Bronchus (tissue), 1 donor: ENCODE results near the gene NETO2.

- PRO-cap: no peak
These were observed 5.4 kb upstream of the TGFB1I1 start for GRCh38 chr16:31466296-31467133.

DNA sequence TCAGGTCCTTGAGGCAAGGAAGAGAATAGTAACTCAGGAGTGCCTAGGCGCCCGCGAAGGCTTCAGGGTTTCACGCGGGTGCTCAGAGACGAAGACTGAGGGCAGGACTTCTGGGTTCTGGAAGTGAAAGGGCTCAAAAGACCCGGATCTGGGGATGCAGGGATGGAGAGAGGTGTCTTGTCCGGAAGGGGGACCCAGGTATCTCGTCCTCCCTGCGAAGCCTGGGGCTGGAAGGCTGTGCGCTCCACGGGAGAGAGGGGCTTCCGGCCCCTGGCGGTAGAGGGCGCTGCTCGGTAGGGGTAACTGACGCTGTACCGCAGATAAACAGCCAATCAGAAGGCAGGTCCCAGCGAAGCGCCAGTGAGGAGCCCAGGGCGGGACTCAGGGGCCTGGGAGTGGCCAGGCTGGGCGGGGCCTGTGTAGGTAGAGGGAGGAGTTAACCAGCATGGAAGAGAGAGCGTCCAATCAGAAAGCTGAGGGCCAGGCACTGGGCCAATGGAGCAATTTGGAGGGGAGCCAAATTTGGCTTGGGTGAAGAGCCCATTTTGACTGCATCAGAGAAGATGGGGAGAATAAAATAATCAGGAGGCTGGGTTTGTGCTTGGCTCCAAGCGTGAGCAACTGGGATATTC is 802 bp downstream of the TGFB1I1 start:
- PRO-cap: unidirectional peak, minus-strand start at position 223 of the sequence

DNA sequence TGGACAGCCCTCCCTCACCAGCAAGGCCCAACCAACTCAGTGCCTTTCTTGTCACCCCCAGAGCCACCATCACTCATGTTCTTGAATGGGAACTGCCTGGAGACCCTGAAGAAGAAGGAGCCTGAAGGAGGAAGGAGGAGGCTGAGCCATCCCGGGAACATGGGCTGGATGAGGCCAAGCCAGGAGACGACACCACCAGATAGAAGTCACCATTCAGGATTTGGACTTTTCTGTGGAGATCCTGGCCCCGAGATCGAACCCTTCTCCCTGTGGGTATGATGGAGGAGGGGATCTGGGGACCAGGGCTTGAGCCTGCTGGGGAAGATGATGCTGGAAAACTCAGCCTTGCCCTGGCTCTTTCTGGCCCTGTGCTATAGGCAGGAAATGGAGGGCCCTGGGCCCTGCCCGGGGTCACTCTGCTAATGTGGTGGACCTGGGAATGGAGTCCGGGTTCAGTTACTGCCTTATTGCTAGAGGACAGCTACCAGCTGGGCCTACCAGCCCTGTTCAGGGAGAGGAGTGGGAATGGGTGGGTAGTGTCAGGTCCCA is 9.9 kb upstream of the KRBOX5 start:
- PRO-cap: no peak

- PRO-cap: unidirectional peak, minus-strand start at chr16:31837155
These were observed 36.7 kb upstream of the ZNF267 start for GRCh38 chr16:31836865-31837388.

DNA sequence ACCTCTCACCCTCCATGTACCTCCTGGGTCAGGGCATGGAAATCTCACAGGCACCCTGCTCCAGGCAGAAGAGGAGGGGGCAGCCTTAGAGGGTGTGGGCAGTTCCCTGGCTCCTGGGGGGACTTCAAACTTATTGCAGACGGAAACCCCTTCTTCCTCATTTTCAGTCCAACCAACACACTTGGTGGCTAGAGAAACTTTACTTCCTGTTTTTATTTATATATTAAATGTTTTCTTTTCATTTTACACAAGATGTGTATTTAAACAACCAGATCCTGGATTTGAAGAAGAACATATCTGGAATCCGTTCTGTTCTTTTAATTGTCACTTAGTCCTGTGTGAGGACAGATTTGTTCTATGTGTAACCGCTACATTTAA is 3.6 kb upstream of the ZNF267 start:
- PRO-cap: no peak

- PRO-cap: no peak
These were observed 138 bp downstream of the TP53TG3 start for GRCh38 chr16:32675927-32676127.

GRCh38 chr16:46711186-46711488 is 21.7 kb downstream of the ORC6 start:
- PRO-cap: no peak

DNA sequence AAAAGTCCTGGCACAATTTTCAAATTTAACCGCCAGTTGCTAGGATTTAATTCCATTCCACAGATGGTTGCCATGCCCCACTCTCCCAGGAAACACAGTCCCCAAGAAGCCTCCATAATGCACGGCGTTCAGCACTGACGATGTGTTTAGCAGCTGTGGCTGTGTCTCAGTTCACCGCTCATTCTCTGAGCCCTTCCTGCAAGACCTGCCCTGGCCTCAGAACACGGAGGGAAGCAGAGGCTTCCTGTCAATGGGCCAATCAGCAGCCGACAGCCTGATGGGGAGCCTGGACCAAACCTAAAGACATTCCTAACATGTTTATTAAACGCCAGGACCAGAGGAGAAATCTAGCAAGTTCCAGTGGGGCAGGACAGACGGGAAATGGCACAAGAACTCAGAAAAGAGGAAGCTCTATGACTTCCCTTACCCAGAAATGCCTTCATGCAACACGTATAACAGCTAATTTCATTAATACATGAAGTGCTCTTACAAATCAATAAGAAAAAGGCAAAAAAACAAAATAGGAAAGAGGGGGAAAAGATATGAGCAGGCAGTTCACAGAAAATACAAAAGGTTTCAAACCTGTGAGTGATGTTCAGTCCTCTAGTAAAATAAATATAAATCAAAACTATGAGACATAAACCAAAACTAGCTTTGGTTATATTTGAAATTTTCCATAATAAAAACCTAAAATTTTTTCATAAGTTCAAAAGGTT is 4.7 kb downstream of the MYLK3 start:
- PRO-cap: no peak

GRCh38 chr16:46852201-46852488 is 21.2 kb upstream of the C16orf87 start:
- PRO-cap: no peak

DNA sequence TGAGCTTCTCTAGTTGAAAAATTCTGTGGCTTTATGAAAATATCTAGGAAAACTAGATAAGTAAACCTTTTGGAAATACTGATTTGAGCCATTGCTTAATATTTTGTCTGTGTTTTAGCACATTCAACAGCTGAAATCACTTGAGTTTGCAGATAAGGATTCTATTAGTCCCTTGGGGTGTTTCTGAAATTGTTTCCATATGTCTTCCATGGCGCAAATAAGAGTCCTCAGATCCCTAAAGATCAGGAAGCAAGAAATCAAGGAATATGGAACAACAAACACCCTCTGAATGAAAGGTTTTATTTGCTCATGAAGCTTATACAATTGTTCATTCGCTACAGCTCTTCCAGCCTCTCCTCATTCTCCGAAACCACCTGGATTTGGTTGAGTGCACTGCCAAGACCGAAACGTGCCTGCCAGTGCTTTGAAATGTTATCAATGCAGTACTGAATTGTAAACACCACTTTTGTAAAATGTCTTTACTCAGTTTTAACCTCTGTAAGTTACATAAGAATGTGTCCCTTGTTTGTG is 7.8 kb upstream of the GPT2 start:
- PRO-cap: no peak

DNA sequence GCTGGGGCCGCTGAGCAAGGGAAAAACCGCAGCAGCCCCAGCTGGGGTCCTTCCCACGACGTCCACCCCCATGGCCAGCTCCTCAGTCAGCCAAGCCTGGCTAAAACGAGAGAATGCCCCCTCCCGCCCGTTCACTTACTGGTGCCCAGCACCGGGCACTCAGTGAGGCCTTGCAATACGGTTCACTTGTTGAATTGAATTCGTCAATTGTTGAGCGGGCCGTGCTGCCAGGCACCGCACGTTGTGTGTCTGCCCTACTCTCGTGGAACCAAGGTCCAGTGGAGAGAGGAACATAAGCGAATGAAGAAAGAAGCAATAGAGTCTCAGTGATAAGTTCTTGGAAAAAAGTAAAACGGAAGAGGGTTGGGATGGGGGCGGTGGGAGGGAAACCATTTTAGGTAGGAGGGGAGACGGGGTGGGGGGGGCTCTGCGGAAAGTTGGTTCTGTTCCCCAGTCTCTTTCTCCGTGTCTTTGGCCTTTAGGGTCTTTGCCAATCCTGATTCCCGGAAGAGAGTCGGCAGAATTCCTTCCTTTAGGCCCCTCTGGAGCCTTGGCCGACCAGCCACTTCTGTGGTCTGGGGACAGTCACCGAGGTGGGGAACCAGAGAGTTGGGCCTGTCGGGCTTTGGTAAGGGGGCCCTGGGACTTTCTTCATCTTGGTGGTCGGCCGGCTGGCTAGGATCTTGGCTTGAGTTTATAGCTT is 974 bp downstream of the GPT2 start:
- PRO-cap: no peak

- PRO-cap: no peak
These were observed 36.5 kb downstream of the GPT2 start for GRCh38 chr16:46920695-46921033.

GRCh38 chr16:46923667-46924514 is 39.7 kb downstream of the GPT2 start:
- PRO-cap: no peak

DNA sequence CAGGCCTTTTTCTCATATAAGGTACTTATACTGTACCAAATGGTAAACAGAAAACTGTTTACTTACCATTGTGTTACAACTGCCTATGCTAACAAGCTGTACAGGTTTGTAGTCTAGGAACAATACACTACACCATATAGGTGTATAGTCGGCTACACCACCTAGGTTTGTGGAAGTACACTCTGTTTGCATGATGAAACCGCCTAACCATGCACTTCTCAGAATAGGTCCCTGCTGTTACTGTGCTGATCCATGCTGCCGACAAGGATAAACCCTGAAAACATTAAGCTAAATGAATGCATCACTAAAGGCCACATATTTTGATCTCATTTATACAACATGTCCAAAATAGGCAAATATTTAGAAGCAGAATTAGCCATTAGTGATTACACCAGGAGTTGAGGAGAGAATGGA is 18.9 kb downstream of the DNAJA2 start:
- PRO-cap: no peak

DNA sequence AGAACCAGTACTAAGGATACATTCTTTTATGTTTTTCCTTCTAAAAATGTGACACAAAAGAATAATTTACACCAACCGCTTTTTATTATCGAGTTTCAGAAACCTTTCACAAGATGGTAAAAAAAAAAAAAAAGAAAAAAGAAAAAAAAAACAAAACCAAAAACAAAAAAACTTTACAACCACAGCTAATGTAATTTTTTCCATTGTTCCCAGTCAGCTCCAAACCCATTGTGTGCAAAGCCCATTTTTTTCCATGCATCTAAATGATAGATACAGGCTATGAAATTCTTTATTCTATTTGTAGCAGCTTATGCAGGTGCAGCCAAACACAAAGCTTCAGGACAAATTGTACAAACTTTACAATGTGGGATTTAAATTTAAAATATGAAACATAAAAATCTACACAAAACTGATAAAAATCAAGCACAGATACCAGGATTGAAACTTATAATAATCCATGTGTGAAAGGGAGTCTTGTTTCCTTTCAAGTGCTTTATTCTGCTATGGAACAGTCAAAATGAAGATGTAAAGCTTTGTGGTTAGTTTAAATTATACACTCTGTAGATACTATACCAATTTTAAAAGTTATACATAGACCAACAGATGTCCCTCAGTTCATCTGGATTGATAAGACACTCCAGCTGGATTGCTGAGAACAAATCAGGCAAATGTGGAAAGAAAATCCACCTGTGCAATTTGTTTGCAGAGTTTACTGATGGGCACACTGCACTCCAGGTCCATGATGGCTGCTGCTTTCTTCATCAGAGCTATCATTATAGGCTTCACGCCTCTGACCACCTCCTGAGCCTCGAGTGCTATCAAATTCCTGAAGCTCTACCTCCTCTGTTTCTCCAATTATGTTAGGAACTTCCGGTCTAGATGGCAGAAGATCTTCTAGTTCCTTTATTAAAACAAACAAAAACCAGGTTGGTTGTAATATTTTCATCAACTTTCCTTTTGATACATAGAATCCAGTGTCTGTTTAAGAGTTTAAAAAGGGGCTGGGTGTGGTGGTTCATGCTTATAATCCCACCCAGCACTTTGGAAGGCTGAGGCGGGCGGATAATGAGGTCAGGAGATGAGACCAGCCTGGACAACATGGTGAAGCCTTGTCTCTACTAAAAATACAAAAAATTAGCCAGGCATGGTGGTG is 16.8 kb downstream of the DNAJA2 start:
- PRO-cap: no peak

DNA sequence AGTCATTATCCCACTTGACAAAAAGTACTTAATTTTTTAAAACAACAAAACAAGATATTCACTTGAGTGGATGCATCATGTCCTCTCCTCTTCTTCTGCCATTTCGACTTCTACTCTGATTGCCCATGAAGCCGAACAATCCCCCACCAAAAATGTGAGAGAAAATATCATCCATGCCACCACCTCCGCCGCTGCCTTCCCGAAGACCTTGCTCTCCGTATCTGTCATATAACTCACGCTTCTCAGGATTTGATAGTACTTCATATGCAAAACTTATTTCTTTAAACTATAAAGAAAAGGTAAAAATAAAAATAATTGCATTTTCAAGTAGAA is 2.2 kb downstream of the DNAJA2 start:
- PRO-cap: no peak

DNA sequence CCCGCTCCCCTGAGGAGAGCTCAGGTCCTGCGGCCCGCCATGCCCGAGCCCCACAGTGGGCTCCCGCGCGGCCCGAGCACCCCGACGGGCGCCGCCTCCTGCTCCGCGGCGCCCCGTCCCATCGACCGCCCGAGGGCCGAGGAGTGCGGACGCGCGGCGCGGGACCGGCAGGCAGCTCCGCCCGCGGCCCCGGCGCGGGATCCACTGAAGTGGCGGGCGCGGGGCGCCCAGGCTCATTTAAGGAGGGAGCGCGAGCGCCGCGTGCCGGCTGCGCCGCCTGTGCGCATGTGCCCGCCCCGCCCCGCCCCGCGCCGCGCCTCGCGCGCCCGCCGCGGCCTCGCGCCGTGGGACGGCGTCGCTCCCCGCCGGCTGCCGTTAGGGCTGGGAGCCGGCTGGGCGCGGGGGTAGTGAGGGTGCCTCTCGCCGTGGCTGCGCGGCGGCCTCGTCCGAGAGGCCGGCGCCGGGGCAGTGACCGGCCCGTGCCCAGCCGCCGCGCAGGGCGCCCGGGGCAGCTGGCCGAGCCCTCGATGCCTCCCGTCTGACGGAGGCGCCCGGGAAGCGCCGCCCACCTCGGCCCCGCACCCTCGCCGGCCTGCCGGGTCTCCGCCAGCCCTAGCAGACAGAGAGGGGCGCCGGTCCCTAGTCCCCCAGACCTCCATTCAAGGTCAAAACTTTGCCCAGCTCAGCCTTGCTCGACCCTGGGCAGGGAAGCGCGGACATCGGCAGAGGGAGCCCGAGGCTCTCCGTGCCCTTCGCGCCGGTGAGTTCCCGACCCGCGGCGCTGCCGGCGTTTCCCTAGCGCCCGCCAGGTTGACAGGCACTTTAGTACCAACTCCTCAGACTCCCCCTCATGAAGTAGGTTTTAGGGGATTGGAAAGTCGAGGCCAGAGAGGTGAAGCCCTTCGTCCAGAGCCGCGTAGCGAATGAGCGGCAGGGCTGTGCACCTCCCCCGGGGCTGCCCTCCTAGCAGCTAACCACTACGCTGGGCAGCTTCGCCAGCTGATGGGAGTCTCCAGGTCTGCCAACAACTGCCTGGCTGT is at the start of gene NETO2:
NETO2 (minus strand) TSS at position 211 of the 1,040 bp plus-strand sequence.
- PRO-cap: bidirectional peak, plus-strand start at position 329 of the sequence, minus-strand start at position 206 of the sequence

DNA sequence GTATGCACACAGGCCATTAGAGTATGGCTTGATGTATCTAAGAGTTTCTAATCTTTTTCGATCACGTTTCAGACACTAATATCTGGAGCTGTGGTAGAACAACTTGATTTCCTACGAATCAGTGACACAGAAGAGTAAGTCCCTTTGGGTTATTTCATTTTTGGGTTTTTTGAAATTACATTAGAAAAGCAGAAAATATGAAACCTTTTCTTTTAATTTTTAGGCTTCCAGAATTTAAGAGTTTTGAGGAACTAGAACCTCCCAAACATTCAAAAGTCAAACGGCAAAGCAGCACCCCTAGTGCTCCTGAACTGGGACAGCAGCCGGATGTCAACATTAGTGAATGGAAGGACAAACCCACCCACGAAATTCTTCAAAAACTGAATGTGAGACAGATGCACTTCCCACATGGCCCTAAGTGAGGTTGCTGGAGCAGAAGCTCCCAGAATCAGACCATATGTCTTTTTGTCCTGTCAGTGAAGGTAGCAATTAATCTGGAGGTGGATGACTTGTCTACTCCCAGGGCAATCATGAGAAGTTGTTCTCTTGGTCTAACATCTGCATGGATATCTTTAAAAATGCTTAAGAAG is 199.4 kb downstream of the PHKB start:
- PRO-cap: no peak

GRCh38 chr16:47688660-47689224 is 227.6 kb downstream of the PHKB start:
- PRO-cap: no peak

- PRO-cap: no peak
These were observed 318.5 kb downstream of the PHKB start for GRCh38 chr16:47779405-47780159.